Caco-2 (cell line): ENCODE results near the genes EPG5, SMAD2 and ZBTB7C.

DNA sequence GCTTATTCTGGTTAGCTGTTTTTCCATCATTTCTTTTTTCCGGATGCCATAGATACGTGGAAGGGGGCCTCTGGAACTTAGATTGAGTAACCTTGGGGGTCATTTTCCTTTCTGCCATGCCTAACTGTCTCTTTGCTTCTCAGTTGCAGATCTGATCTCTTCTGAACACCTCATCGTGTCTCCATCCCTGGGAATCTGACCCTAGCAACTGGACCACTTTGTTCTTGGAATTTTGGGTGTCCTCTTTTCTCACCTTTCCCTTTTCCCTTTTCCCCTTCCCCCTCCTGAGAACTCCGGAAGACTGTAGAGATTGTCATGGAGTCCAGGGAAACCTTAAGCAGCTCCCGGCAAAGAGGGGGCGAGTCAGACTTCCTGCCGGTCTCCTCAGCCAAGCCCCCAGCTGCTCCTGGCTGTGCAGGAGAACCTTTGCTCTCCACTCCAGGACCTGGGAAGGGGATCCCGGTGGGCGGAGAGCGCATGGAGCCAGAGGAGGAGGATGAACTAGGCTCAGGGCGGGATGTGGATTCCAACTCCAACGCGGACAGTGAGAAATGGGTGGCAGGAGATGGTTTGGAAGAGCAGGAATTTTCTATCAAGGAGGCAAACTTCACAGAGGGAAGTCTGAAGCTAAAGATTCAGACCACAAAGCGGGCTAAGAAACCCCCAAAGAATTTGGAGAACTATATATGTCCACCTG lies 20.5 kb downstream of the SETBP1 start:
- PRO-cap, result no peak
- RRBS, result 92% methylated on average over 2 of the region's 14 CpGs

- PRO-cap, result no peak
- RRBS, result no CpG with 5 or more reads among the region's 8 CpGs
Observed at GRCh38 chr18:44759098-44759859, 78.6 kb downstream of the SETBP1 start.

GRCh38 chr18:44789094-44789526 lies 108.4 kb downstream of the SETBP1 start:
- PRO-cap, result no peak
- RRBS, result no CpG with 5 or more reads among the region's 4 CpGs

GRCh38 chr18:44802877-44803577 lies 122.3 kb downstream of the SETBP1 start:
- PRO-cap, result no peak
- RRBS, result no CpG with 5 or more reads among the region's 8 CpGs

GRCh38 chr18:45321333-45322025 lies 293.8 kb upstream of the SLC14A2 start:
- PRO-cap, result no peak
- RRBS, result no CpG with 5 or more reads among the region's 9 CpGs

- PRO-cap, result no peak
- RRBS, result no CpG with 5 or more reads among the region's 8 CpGs
Observed at GRCh38 chr18:45665953-45666552, 50.8 kb downstream of the SLC14A2 start.

DNA sequence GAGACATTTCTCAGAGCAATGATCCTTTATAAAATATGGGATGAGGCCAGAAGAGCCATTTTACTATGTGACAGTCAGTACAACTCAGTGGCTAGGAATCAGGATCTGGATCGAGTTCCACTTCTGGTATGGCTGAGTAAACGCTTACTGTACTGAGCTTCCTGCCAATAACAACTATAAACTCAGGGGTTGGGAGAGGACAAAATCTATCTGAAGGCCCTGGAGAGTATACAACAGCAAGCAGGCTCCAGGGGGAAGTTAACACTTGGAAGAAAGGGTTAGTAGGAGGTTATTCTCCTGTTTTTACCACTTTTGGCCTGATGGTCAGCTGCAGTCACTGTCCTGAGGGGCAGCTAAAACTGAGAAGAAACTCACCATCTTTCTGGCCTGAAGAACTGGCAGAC lies 22.3 kb upstream of the SIGLEC15 start:
- PRO-cap, result no peak
- RRBS, result no CpG with 5 or more reads among the region's 2 CpGs

DNA sequence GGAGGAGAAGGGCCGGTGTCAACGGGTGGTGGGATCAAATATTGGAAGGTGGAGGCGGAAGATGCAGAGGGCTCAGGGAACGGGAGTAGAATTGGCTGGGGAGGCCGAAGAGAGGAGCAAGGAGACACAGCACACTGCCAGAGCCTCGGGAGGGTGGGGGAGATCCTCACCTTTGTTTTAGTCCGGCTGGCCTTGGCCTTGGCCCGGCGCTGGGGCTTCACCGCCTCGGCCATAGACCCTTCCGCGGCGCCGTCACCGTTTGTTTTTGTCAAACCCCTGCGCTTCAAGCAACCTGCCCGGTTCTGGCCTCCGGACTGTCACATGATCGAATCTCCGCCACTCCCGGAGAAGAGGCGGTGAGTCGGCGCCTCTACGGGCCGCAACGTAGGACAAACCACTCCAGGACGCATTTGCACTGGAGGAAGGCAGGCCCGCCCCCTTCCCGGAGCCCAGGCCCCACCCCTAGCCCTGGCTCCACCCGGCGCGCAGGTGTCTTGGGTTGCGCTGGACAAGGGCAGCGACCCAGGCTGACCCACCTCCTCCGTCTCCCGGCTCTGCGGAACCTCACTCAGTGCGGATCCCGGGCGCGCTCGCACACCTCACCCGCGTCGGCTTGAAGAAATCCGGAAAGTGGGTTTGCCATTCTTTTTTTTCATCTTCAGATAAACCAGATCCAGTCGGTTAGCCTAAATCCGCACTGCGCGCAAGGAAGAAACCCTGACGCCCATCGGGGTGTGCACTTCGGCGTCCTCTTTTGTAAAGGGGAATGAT lies at the start of gene EPG5:
Gene EPG5 (minus strand): TSS at position 323 of the 771 bp plus-strand sequence.
- PRO-cap, result bidirectional peak, plus-strand start at position 567 of the sequence, minus-strand start at position 261 of the sequence
- RRBS, result 4% methylated on average over 28 of the region's 56 CpGs

- PRO-cap, result no peak
- RRBS, result no CpG with 5 or more reads among the region's 4 CpGs
Observed at GRCh38 chr18:46356262-46356759, 22.5 kb downstream of the RNF165 start.

DNA sequence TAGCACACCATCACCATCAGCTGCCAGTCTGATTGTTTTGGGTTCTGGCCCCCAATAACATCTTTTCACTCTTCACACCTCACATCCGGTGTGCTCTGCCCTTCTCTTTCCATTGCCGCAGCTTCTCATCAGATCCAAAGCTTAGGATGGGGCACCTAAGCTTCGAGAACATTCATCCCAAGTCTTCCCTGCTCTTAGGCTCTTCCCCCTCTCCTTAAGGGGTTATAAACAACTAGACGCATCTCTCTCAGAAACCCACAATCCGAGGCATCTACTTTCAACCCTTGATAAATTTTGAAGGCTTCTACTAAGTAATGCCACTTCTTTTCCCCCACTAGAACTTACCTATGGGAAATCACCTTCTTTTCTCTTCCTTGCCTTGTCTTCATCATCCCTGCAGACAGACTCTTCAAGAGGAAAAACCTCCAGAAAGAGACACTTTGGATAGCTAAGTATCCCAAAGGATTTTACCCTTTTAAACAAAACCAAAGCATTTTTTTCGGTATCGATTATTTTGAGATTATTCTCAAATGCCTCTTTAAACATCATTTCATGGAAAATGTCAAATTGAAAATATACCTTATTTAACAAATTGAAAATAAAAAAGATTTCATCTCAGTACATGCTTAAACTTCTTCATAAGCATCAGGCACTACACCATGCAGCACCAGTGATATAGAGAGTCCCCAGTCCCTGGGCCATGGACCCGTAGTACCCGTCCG lies 48.5 kb downstream of the HDHD2 start:
- PRO-cap, result no peak
- RRBS, result no CpG with 5 or more reads among the region's 10 CpGs

DNA sequence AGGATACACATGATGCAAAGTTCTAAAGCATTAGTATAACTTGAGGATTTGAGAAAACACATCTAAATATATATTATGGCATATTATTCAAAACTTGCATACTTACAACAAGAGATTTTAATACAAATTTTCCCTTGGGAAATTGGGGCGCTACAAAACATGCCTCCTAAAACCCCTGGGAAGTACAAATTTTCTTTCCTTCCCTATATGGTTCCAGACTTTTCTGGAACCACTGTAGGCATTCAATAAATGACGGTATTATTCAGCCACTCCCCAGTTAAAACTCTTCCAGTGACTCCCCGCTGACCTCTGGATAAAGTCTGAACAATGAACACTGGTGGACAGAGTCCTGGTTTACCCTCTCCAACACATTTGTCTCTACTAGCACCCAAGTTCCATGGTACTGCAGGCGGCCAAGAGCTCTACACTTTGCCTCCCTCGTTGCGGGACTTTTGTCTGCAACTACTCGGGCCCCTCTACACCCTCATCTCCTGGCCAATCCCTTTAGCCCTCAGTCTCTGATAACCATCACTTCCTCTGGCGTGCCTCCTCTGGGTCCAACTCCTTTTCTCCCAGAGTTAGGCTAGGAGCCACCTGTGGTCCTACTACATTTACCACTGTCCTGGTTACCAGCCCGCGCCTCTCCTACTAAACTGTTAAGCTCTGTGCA lies 998 bp downstream of the HDHD2 start:
- PRO-cap, result no peak
- RRBS, result no CpG with 5 or more reads among the region's 10 CpGs

GRCh38 chr18:47151959-47152372 lies 1.7 kb upstream of the HDHD2 start:
- PRO-cap, result no peak
- RRBS, result no CpG with 5 or more reads among the region's 5 CpGs

GRCh38 chr18:47710339-47710730 lies 220.1 kb downstream of the SMAD2 start:
- PRO-cap, result no peak
- RRBS, result no CpG with 5 or more reads among the region's 2 CpGs

DNA sequence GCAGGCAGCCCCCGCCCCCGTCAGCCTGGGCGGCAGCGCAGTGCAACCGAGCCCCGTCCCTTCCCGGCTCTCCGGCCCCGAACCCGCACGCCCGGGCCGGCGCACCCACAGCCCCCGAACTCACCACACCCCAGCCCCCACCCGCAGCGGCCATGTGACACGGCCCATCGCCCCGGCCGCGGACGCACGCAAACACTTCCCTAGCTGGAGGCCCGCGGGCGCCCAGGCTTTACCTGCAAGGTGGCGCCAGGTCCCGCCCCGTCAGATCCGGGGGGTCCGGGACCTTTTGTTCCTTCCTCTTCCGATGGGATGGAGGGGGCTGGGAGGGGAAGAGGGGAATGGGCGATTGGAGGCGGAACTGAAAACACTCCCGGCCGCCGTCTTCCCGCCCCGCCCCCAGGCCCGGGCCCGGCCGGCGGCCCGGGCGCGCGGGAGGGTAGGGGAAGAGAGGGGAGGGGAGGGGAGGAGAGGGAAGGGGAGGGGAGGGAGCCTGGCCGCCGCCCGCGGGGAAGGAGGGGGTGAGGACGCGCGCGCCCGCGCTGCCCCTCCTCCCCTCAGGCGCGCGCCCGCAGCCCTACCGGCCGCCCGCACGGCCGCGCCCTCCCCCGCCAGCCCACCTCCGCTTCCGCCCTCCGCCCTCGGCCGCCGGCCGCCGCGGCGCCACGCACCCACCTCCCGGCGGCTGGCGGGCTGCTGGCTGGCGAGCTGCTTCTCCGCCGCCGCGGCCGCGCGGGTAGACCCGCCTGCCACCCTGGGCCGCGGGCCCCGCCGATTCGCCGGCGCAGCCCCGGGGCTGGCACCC lies at the start of gene SMAD2:
Gene SMAD2 (minus strand): TSS at position 532 of the 802 bp plus-strand sequence.
- PRO-cap, result bidirectional peak, plus-strand start at position 195 of the sequence, minus-strand start at position 83 of the sequence; bidirectional peak, plus-strand start at position 616 of the sequence, minus-strand start at position 263 of the sequence; bidirectional peak, plus-strand start outside the sequence, minus-strand start at position 753 of the sequence
- RRBS, result 3% methylated on average over 45 of the region's 100 CpGs

GRCh38 chr18:47953425-47954116 lies 23.1 kb upstream of the SMAD2 start:
- PRO-cap, result no peak
- RRBS, result no CpG with 5 or more reads among the region's 7 CpGs

DNA sequence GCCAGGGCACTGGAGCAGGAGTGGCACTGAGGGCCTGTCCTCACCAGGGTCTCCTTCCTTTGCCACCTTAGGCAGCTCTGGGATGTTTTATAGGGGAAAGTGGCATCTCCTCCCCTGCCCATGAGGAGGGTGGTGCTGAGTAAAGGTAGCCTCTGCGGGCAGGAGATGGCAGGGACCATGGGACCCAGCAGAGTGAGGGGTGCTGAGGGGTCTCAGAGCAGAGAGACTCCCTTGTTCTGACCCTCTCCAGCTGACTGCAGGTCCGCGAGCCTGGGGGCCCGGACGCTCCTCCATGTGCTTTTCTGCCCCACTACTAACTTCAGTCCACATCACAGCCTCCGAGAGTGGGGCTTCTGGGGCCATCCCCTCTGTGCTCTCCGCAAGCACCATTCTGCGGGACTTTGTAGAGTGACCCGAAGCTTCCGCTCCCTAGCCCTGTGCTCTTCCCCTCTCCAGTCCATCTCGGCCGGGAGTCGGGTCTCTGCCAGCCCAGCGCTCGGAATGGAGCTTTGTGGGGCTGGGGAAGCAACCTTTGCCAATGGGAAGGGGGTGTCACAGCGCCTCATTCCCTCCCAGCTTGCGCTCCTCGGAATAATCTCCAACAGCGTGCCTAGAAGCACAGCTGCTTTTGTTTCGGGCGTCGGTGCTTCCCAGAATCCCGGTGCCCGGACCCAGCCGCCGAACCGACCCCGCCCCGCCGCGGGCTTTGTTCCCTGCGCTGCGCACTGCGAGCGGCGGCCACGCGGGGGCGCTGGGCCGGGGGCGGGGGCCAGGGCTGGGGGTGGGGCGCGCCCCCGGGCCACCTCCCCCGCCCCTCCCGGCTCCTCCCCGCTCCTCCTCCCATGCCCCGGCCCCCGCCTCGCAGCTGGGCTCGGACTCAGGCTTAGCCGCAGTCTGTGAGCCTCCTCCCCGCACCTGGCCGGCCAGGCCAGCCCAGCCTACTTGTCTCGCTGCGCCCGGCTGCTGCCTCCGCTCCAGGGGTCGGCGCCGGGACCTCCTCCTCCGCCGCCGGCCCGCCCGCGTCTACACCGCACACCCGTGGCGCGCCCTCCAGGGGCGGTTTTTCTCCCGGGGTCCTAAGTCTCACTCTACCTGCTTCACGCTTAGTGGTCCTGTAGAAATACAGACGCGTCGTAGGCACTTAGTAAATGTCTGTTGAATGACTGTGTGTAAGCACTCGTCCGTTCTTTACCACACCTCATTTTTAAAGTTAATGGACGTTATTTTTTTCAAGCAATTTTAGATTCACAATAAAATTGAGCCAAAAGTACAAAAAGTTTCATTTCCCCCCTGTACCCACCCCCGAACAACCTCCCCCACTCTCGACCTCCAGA lies 77.6 kb upstream of the SMAD2 start:
- PRO-cap, result bidirectional peak, plus-strand start at position 914 of the sequence, minus-strand start at position 708 of the sequence
- RRBS, result 3% methylated on average over 39 of the region's 82 CpGs

GRCh38 chr18:48036309-48036845 lies 105.9 kb upstream of the SMAD2 start:
- PRO-cap, result no peak
- RRBS, result no CpG with 5 or more reads among the region's 13 CpGs

DNA sequence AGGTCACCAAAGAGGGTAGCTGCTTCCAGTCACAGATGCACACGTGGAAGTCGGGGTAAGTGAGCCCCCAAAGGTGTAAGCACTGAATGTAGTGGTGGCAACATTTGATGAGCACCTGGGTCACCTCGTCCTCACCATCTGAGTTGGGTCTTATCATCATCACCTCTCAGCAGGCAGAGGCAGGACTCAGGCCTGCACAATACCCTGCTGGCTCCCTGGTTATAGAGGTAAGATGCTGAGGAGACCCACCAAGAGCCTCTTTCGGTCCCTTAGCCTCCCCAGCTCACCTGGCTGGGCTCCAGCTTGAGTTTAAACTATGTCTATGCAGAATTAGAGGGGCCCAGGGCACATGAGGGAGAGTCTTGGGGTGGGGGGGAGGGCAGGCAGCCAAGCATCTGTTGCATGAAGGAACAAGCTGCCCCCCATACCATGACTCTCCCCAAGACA lies 147.2 kb upstream of the SMAD2 start:
- PRO-cap, result unidirectional peak, minus-strand start at position 188 of the sequence
- RRBS, result no CpG with 5 or more reads among the region's 4 CpGs

- PRO-cap, result no peak
- RRBS, result 84% methylated on average over 2 of the region's 10 CpGs
Observed at GRCh38 chr18:48407781-48408050, 1.5 kb downstream of the ZBTB7C start.

- PRO-cap, result no peak
- RRBS, result 2% methylated on average over 63 of the region's 152 CpGs
Observed at GRCh38 chr18:48409048-48410109, at the start of gene ZBTB7C. TSS of gene ZBTB7C (minus strand) at chr18:48409383.